Myometrial cell (primary cell): Measurements from ENCODE around the genes EIF2D and FCMR.

GRCh38 chr1:206611741-206612879, at the start of gene EIF2D:
Gene EIF2D (minus strand): TSS chr1:206612465.
- RAMPAGE, long total RNA = start-site peak on the minus strand at chr1:206612450-206612480, 177 and 136 reads in 2 replicates

DNA sequence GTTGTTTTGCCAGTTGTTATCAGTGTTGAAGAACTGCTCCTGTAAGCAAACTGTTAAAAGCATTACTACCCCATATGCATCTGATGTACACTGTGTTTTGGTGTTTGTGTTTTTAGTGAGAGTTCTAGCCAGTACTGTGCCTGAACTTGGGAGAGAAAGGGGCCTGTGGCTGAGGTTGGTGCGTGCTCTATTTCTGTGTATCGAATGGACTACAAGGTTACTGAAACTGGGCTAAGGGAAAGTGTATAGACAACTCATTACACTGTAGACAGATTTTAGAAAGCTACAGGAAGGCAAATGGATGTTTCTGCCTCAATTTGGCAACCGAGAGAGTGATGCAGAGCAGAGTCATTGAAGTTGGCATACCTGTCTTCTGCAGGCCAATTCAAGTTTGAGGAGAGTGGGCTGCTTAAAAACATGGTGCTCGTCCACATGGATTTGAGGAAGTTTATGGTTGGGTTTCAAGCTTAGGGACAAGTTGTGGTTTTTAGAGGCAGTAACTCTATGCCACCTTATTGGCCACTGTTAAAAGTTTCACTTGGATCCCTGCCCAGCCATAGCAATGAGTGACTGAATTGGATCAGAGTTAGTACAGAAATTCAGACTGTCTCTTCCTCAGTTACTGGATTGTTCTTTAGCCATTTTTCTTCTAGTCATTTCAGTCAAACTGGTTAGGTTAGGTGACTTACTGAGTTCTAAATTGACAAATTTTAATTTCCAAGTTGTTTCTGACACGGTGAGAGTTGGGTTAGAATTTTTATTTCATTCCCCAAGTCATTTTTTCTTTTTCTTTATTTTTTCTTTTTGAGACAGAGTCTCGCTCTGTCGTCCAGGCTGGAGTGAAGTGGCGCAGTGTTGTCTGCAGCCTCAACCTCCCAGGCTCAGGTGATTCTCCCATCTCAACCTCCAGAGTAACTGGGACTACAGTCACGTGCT, 17.2 kb downstream of the DYRK3 start:
- RAMPAGE, long total RNA = no peak

DNA sequence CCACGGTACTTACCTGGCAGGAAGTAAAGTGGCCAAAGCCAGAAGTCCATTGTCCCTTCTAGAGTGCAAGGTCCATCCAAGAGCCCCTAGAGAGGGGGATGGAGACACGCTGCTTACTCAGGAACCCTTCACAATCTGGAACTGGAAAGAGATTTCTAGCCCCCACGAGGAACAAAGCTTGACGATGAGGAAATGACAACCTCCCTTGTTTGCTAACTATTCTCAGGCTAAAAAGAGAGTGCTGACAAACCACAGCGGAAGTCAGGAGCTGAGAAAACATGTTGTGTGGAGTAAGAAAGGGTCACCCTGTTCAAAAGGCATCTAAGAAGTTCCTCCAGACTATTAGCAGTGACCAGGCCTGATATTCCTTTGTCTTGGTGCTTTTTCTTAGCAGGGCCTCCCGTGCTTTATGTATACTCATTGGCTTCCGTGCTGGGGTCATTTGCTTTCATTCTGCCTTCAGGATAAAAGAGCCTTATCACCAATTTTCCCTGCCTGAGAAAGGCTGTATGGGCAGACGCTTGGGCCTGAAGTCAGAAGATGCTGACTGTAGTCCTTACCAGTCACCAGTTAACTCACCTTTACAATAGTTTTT, at the start of gene FCMR:
Gene FCMR (minus strand): TSS at position 137 of the 595 bp plus-strand sequence.
- RAMPAGE, long total RNA = no peak

DNA sequence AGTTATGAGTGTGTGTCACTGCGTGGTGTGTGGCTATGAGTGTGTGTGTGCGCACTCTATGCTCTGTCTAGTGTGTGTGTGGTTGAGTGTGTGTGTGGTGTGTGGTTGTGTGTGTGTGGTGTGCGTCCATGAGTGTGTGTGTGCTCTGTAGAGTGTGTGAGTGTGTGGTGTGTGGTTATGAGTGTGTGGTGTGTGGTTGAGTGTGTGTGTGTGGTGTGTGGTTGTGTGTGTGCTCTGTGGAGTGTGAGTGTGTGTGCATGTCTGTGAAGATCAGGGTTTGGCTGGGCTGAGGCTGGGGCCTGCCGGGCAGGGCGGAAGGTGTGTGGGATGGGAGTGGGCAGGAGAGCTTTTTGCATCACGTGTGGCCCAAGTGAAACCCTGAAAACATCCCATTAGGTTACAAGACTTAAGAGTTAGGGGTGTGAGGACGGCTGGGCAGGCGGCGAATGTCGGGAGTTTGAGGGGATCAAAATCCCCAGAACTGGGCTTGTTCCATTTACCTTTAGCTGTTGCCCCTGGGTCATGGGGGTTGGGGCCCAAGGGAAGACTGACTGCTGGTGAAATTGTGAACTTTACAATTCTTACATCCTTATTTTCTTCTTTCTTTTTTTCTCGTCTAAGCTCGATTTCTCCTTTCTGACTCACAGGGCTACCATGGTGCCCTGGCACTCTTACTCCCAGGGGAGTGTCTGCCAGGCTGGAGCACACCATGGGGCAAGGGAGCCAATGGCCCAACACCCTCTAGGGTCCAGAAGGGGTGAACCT, 3.0 kb upstream of the FCMR start:
- RAMPAGE, long total RNA = no peak

DNA sequence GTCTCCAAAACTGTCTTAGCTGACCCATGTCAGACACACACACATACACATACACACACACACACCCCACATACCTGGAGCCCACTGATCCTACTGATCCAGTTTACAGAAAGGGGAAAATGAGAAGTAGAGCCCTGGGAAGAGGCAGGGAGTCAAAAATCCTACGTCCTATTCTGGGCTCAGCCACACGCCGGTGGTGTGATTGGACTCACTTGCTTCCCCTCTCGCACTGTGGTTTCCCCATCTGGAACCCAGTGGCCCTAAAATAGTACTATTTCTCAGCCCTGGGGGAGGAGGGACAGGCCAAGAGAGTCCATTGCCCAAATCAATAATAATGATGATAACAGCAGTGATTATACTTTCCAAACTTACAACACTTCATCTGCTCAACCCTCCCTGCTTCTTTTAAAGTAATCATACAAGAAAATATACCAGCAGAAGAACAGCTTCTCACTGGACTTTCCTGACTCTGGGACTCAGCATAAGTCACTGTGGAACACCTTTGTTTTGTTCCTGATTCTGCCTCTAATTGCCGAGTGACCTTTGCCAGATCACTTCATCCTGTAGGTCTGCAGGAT, 3.0 kb upstream of the PIGR start:
- RAMPAGE, long total RNA = no peak

DNA sequence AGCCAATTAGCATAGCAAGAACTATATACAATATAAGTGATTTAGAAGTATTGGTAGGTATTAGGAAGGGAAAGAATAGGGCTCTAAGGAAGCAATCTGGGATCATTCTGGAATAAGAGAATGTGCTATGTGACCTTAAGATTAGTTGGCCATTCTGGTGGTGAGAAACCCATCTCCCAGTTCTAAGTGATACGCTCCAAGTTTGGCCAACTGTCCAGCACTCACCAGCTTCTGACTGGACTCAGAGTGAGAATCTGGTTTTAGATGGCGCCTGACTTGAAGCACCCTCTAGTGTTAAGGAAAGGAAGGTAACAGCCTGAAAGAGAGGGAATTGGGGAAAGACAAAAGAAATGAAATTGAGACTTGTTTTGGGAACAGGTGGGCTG, 9.0 kb upstream of the FCAMR start:
- RAMPAGE, long total RNA = no peak

DNA sequence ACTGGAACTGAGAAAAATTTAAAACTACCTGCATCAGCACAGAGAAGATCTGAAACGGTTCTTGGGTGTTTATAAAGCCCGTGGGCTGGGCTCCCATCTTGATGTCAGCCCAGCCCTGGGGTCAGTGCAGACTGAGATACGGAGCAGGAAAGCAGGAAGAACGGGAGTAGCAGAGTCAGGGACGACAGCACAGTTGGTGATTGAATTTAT, 11.6 kb downstream of the C1orf116 start:
- RAMPAGE, long total RNA = no peak

- RAMPAGE, long total RNA = no peak
Observed at GRCh38 chr1:207239879-207240278, 81.6 kb upstream of the CD55 start.

- RAMPAGE, long total RNA = no peak
Observed at GRCh38 chr1:207328763-207329697, 7.6 kb downstream of the CD55 start.

DNA sequence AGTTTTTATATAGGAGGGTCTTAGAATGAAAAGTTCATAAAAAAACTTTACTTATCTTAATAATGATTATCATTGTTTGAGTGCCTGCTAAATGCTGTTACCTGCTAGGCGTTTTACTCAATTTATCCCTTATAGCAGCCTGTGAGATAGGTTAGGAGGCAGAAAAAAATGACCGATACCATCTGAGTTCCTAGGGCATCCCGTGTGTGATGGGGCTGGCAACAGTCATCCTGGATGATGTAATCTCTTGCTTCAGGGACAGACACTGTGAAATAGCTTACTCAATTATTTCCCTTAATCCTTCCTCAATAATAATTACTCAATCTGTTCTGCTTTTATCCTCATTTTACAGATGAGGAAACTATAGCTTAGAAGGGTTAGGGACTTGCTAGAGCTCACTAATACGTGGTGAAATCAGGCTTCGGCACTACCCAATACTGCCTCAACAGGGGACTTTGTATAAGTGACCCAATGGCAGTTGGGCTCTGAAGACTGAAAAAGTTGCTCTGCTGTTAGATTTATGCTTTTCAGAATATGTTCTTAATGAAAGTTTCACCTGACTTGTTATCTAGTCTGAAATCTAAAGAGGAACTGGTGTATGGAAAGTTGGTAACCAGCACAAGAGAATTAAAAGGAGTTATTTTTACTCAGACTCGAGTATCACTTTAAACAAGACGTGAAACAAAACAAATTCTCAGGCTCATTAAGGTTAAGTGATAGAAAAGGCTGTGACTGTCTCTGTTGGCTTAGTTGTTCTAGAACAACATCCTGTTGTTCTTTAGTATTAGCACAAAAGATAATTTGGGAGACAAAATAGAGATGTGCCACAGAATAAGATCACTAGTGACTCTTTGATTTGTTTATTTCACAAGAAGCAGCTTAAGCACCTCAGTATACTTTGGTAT, 14.3 kb downstream of the CD55 start:
- RAMPAGE, long total RNA = no peak

DNA sequence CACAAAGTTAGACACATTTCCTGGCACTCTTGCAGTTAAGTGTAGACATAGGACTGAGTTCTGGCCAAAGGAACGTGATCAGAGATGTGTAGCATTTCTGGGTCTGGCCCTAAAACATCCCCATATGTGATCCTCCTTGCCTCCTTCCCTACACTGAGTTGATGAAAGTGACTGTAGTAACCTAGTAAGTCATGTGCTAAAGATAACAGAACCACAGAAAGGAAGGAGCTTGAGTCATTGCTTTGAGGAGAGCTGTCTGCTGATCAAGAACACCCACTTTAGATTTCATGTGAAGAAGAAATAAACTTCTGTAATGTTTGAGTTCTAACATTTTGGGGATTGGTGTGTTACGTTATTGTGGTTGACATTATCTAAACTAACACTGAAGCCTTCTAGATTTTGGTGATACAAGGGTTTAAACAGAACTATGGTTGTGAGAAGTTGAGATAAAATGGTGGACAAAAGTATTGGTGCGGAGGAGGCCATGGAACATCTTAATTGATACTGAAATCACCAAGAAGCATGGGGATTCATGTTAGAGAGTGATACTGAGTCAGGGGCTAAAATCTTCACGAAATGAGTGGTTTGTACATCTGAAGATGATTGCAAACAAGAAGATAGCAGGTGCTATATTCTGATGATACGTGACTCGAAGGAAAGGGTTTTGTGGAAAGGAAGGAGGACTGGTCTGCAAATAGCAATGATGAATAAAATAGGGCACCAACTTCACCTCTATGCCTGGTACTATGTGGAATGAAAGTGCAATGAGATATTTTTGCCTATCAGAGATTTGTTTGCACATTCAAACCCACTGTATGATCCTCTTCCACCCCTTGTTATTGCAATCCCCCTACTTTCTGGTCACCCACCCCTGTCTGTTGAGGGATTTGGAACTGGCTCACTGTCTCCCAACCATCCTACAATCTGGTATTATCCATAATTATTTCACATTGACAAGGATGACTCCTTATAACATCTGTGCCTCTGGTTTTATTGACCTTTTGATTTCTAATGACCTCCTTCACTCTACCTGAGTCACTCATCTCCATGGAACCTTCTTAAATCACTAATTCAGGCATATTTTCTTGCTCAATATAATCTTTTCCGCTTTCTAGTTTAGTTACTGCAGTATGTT, 42.1 kb downstream of the CD55 start:
- RAMPAGE, long total RNA = no peak

- RAMPAGE, long total RNA = no peak
Observed at GRCh38 chr1:207750849-207751346, 956 bp upstream of the CD46 start.

- RAMPAGE, long total RNA = no peak
Observed at GRCh38 chr1:207807326-207808718, 56.0 kb downstream of the CD46 start.

- RAMPAGE, long total RNA = no peak
Observed at GRCh38 chr1:207830591-207831158, 78.8 kb downstream of the CD46 start.

DNA sequence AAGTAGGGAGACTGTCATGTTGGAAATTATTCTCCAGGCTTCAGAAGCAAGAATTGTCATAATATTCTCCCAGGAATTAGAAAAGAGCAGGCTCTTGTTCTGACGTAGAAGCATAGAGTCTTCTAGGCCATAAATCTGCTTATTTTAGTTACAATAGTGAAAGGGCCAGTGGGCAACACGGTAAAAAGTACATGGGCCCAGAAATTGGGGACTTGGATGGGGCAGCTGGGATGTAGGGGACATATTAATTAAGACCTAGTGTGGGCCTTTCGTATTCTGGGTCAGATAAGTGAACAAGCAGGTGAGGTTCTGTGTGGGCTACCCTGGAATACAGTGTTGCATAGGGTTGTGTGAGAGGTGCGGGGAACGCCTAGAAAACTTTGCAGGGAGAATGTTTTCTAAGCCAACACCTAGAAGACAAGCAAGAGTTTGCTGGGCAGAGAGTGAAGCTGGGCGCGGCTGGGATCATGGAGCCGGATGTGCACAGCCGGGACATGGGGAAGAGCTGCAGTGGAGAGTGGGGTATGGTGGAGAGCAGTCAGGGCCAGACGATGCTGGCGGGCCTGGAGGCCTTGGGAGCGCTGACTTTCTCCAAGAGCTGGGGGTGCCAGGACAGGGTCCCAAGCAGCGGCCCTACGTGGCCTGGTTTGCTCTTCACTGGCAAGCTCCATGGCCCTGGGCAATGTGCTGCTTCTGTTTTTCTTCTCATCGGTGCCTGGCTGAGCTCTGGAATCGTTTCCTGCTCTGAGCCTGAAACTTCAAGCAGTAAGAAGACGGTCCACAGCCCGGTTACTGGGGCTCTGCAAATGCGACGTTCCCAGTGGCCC, 51.7 kb upstream of the CD34 start:
- RAMPAGE, long total RNA = no peak

DNA sequence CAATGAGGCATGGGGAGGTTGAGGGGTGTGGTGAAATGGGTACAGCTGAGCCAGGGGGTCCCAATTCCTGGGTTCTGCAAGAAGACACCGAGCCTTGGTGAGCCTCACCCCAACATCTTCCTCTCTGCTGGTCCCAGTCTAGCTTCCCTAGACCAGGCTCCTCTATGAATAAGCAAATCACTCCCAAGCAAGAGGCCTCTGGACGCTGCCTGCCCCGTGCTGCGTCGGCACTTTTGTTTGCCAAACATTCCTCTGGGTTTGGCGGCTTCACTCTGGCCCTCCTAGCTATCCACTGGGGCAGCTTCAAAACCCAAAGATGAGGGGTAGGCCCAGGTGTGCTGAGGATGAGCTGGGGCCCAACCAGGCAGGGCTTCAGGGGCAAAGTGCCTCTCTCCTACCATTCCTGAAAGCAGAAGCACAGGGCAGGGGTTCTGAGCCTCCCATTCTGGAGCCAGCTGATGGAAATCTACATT, 137.1 kb upstream of the CD34 start:
- RAMPAGE, long total RNA = no peak

DNA sequence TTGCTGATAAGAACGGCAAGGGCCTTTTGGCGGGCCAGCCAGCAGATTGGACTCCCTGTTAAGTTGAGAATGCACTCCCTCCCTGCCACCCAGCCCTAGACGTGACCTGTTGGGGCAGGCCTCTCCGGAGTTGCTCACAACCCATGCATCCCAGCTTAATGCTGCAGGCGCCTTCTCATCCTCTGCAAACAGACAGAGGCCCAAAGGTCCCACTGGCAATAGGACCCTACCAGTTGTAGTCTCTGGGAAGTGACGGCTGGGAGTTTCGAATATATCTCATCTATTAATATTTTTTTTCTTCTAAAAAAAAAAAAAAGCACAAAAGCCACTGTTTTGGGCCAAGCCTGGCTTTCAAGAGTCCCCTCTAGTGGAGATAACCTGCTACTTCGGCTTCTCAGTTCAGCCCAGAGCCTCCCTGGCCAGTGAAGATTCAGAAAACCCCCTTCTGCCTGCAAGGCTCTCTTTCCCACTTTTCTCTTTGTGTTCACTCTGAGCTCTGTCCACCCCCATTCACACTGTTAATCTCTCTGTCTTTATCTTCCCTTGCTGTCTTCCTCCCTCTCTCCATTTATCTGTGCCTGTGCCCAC, 5.2 kb downstream of the PLXNA2 start:
- RAMPAGE, long total RNA = no peak

DNA sequence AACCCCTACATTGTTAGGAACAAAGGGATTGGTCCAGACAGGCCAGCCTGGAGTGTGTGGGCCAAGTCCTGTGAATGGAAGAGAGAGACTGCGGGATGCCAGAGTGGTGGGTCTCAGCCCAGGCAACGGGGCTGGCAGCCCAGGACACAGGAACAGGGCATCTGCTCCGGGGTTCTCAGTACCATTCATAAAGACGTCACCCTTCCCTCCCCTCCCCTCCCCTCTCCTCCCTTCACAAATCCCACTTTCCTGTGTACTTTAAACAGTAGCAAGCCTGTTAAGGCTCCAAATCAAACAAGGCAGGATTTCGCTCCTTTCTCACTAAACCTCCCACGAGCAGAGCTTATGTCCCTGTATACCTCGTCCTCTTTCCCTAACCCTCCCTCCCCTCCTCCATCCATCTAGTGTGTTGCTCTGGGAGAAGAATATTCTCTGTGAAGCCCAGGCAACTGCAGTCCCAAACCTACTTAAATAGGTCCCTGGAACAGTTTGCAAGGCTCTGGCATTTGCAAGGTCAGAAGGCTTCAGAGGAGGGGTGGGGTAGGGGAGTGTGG, 4.2 kb upstream of the PLXNA2 start:
- RAMPAGE, long total RNA = no peak

DNA sequence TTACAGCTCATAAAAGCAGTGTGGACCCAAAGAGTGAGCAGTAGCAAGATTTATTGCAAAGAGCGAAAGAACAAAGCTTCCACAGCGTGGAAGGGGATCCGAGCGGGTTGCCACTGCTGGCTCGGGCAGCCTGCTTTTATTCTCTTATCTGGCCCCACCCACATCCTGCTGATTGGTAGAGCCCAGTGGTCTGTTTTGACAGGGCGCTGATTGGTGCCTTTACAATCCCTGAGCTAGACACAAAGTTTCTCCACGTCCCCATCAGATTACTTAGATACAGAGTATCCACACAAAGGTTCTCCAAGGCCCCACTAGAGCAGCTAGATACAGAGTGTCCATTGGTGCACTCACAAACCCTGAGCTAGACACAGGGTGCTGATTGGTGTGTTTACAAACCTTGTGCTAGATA, 243.7 kb upstream of the PLXNA2 start:
- RAMPAGE, long total RNA = no peak

- RAMPAGE, long total RNA = no peak
Observed at GRCh38 chr1:208946044-208946472, 637.5 kb upstream of the CAMK1G start.